Right atrium auricular region (tissue), 2 donors: ENCODE data around the gene NCAPD2.

DNA sequence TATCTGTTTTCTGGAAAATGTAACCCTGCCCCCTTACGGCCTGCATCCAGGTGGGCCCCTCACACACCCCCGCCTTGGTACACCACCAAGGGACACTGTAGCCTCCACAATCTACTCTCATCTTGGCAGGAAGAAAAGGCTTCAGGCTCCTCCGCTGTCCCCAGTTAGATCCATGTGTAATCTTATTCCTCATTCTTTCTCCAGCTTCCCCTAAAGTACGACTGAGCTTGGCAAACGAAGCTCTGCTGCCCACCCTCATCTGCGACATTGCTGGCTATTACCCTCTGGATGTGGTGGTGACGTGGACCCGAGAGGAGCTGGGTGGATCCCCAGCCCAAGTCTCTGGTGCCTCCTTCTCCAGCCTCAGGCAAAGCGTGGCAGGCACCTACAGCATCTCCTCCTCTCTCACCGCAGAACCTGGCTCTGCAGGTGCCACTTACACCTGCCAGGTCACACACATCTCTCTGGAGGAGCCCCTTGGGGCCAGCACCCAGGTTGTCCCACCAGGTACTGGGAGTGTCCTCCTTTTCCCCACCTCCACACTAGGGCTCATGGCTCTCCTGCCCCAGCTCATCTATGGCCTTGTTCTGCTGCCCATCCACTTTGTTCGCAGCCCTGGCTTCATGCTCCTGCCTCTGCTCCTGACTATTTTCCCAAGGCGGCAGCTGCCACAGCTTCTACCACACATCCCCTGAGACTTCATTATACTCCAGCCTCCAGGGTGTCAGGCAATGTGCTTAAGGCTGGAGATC, 6.8 kb downstream of the TAPBPL start:
- PRO-cap = no peak
- RAMPAGE, long total RNA, 2 experiments = no peak in any of the 2 experiments

DNA sequence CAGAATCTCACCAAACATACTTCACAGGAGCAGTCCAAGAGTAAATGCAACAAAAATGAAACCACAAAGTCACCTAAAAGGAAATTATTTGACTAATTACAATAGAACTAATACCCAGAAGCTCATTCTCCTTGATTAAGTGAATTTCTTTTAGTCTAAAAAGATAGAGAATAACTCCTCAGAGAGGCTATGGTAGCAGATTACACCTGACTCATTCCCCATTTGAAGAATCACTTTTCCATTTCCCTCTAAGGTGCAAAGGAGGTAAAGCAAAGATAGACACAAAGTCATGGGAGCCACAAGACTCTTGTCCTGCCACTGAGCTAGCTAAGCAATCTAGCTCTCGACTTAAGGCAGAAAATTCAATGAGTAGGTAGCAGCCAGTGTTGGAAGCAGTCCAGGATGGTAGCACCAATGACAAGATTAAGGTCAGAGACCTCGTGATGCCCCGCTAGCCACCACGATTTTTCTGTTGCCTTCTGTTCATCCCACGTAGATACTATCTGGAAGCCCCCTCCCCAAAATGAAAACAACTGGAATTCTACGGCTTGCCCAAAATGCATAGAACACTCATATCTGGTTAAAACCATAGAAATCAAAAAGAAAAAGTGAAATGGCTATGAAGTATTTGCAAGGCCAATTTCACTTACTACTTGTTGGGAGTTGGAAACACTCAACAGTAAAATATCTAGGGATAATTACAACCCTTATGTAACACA, 1.4 kb downstream of the VAMP1 start:
- PRO-cap = no peak
- RAMPAGE, long total RNA, 2 experiments = no peak in any of the 2 experiments

DNA sequence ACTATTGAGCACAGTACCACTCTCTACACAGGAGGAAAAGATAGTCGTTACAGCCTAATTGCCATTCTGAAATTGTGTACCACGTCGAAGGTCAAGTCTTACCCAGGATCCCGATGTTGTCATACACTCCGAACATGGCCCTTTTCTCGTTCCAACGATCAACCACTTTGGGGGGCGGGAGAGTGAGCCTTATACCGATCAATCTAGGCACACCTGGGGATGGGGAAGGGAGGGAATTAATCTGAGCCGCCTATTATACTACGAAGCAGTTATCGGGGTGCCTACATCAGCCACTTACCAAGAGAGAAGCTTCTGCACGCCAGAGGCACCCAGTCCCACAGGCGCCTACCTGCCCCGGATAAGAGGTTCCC, 317 bp downstream of the MRPL51 start:
- PRO-cap = no peak
- RAMPAGE, long total RNA, 2 experiments = no peak in any of the 2 experiments

DNA sequence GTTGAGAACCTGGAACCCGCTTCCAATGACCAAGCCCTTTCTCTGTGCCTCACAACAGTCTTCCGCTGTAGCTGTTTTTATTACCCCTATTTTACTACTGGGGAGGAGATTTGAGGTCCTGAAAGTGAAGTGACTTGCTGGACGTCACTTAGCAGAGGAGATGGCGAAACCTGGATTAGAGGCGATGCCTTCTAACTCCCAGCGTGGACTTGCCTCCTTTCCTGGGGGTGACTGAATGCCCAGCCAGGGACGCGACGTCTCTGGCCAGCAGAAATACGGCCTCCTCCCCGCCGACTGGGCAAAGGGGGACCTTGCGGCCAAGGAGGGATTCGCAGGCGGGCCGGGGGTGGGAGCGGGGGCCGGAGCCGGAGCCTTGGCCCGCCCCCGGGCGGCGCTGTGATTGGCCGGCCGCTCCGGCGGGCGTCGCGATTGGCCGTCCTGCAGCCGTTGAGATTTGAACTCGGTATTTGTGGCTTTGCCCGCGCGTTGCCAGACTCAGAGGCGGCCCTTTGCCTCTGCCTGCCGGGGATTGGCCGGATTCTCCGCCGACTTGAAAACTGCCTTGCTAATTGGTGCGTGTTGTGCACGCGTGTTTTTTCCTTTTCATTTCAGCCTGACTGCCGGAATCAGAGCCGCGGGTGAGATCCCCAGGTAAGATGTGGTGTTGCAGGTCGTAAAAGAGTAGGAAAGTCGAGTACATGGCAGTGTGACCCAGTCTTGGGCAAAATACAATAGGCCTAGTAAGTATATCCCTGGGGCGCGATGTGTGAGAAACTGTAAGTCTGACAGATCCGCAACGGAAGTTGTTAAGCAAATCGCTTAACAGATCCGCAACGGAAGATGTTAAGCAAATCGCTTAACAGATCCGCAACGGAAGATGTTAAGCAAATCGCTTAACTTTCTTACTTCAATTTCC, at the start of gene NCAPD2:
NCAPD2 (plus strand) TSS at position 599 of the 916 bp plus-strand sequence.
- PRO-cap = bidirectional peak, plus-strand start at position 607 of the sequence, minus-strand start at position 296 of the sequence
- RAMPAGE, long total RNA, 2 experiments = start-site peak on the plus strand in 1 of 2 experiments, centred at position 594 of the sequence, 18 reads per replicate

- PRO-cap = no peak
- RAMPAGE, long total RNA, 2 experiments = no peak in any of the 2 experiments
These were observed 3.8 kb upstream of the GAPDH start for GRCh38 chr12:6530438-6531049.

DNA sequence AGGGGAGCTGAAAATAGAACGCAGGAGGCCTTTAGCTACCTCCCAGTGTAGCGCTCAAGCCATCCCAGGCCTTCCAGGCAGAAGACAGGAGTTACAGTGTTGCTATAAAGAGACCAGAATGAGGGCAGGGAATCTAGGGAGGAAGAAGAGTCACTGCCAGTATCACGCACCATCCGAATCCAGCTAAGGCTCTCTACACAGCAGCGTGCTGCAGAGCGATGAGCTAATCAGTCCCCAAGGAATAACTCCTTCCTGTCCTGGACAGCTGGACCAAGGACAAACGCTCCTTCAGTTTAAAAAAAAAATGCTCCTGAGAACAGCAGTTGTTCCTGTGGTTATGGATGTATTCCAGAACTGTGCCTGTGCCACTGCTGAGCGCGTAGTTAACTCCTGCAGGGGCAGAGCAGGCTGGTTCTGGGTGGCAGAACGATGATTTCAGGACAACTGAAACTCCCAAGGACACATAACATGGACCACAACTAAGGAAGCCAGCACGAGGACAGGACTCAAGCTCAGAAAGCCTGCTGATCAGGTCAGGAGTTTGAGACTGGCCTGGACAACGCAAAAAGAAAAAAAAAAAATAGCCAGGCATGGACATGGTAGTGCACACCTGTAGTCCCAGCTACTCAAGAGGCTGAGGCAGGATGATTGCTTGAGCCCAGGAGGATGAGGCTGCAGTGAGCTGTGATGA, 2.7 kb downstream of the IFFO1 start:
- PRO-cap = bidirectional peak, plus-strand start at position 476 of the sequence, minus-strand start at position 185 of the sequence
- RAMPAGE, long total RNA, 2 experiments = no peak in any of the 2 experiments

DNA sequence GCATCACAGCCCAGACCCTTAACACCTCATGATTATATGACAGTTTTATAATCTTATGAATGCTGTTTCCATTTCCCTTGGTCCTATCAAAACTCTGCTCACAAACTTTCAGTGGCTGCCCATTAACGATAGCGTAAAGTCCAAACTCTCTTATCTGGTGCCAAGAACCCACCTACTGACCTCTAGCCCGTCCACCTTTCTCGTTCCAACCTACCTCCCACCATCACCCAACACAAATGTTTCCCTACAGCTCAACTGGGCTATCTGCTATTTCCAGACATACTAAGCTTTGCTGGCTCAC, 7.5 kb upstream of the NOP2 start:
- PRO-cap = no peak
- RAMPAGE, long total RNA, 2 experiments = no peak in any of the 2 experiments

DNA sequence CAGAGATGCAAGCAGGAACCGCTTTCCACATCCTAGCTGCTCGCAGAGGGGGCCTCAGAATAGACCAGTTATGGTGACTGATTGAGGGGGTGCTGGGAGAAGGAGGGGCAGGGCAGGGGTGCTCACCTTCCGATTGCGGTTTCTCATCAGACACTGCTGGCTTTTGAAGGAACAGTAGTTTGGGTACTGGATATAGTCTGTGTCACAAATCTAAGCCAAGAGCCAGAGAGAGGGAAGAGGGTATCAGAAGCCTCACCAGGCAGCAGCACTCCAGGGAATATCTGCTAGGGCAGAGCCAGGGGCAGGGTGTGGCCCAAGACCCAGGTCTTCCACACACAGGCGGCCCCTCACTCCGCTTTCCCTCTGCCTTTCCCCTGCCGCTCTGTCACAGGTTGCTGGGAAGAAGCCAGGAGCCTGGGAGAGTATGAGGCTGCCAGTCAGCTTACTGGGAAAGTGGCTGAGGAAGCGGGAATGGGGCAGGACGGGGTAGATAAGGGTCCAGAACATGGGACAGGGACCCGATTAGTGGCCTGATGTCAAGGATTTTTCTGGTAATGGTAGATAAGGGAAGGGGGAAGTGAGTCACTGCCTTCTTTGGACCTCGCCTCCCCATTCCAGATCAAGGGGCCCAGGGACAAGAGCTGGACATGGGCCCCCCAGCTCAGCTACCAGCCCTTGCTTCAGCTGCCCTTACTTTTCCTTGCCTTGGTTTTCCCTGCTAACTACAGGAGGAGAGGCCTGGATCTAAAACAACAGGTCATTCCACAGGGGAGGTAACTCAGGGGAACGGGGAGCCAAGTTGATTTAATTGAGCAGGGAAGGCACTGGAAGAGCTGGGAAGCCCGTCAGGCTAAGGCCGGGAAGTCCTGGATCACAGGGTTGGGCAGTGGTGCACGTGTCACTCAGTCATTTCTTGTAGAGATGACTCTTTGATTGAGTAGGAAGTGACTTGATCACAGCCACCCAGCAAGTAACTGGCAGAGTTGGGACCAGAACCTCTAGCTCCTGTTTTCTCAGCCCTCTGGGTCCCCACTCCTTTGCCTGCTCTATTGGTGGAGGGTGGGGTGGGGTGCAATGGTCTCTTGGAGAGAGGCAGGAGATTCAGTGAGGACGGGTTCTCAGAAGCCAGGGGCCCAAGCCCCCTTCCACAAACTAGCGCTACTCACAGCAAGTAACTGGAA, 3.5 kb upstream of the LPAR5 start:
- PRO-cap = no peak
- RAMPAGE, long total RNA, 2 experiments = no peak in any of the 2 experiments

DNA sequence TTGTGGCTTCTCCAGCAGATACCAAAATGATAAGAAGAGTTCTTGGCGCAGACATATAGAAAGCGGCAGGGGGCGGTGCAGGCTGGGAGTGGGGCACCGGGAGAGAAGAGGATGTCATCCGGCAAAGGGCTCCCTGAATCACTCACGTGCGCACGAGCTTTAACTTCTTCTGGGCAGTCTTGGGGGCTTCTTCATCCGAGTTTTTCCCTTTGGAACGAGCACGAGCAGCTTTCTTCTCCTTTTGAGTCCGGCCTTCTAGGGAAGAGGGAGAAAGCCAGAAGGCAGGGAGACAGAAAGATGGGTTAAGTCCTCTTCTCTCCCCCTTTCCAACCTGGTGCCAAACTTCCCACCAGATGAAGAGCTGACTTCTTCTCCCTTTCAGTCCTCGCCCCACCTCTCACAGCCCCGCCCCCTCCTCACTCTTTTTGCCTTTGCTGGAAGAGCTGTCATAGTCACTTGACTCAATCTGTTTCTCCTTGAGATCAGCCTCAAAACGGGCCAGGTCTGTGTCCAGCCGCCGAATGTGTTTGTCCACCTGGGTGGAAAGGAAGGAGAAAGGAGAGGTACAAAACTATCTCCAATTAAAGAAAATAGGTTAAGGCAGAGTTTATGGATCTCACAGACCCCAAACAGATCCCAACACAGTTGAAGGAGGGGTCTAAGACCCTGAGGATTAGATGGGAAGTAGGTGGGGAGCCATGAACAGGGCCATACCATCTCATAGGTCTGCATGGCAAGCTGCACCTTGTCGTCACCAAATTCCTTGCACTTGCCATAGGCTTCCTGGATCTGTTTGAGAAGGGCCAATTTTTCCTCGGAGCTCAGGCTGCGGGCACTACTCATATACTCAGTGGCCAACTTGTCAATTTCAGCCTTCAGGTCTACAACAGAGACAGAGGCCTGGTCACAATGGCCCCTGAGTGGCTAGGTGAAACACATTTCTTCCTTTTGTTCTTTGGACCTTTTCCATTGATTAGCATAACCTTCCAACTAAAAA, 5.6 kb upstream of the ACRBP start:
- PRO-cap = no peak
- RAMPAGE, long total RNA, 2 experiments = no peak in any of the 2 experiments

GRCh38 chr12:6744689-6745421, 8.1 kb downstream of the MLF2 start:
- PRO-cap = no peak
- RAMPAGE, long total RNA, 2 experiments = no peak in any of the 2 experiments

DNA sequence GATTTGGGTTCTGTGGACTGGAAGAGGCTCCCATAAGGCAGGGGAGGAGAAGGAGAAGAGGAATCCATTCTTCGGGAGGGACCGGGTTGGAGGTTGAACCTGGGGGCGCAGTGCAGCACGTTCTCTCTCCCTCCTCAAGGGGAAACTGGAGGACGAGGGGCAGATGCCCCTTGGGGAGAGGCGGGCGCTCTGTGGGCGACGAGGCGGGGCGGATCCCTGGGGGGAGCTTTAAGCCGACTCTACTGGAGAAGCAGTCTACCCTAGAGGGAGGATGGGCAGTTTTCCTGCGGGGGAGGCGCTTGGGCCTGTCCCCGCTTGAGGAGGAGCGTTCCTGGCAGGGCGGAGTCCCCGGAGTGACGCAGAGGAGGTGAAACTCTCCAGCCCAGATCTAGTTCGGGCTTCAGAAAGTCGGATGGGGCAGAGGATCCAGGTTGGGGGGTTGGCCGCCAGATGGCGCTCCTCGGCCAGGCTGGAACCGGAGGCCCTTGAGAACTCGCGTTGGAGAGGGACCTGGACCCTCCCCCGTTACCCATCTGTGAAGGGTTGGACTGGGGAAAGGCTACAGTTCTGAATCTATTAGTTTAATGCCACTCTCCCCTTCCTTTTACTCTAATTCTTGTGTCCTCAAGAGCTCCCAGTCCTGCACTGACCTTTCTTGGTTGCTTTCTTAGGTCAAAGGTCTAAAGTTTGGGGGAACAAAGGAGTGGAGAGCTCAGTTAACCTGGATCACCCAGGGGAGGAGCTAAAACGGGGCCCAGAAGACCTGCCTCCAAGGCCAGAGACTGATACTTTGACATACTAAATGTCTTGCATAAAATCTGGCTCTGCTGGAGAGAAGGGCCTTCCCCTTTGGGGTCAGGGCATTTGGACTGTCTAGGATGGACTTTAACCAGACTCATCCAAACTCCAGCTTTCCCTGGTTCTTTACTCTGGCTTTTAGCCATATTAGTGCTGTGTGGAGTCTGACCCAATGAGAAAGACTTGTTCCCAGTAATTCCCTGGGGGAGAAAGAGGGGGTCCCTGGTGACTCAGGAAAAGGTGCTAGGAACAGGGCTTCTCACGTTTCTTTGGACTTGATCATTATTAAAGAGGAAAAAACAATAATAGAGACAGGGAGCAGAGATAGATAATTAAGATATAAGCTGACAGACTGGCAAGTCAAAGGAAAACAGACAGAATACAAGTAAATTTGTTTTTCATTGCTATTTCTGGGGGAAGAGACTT, 797 bp upstream of the MLF2 start:
- PRO-cap = bidirectional peak, plus-strand start at position 385 of the sequence, minus-strand start at position 147 of the sequence
- RAMPAGE, long total RNA, 2 experiments = no peak in any of the 2 experiments

DNA sequence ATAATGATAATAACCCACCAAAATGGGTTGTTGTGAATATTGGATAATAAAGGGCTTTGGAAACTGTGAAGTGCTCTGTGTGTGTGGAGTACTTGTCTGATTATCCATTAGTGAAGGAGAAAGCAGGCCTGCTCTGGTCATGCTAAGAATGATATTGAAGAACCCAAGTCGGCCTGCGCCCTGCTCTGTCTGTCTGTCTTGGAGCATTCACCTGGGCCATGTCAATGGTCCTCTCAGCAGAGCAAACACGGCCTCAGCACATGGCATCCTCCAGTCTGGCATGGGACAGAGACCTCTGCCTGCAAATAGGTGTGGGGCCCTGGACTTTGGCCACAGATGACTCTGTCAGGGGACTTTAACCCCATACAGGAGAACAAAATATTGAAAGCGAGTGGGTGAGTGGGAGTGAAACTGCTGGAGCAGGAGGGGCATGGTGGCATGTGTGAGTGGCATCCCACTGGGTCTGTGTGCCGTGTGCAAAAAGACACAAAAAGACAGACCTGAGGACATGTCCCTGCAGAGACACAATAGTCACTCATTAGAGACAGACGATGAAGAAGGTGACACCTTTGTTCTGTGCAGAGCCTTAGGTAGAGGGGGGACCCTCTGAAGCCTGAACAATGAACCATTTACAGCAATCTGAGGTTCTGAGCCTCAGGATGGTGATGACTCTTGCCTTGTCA, 7.3 kb downstream of the LAG3 start:
- PRO-cap = no peak
- RAMPAGE, long total RNA, 2 experiments = no peak in any of the 2 experiments

- PRO-cap = bidirectional peak, plus-strand start at chr12:6828802, minus-strand start at chr12:6828810; unidirectional peak, minus-strand start at chr12:6829458
- RAMPAGE, long total RNA, 2 experiments = no peak in any of the 2 experiments
These were observed 737 bp downstream of the P3H3 start for GRCh38 chr12:6828744-6829543.

DNA sequence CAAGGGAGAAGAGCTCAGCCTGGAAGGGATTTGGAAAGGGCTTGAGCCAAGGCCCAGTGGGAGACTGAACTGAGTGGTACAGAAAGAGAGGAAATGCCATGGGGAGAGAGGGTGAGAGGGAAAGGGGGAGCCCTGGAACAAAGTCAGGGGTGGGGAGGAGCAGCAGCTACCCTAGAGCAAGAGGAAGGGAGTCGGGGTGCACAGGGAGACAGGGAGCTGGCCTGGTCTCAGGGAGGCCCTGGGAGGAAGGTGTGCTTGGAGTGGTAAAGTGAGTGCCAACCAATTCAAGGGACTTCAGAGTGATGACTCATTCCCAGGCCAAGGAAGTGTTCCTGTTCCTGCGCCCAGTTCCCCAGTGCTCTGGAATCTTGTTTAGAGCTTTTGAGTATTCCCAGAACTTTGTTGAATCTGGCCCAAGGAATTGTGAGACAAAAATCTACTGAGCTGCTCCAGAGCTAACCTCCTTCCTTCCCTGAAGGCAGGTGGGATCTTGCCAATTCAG, 2.4 kb upstream of the ATN1 start:
- PRO-cap = no peak
- RAMPAGE, long total RNA, 2 experiments = no peak in any of the 2 experiments

- PRO-cap = no peak
- RAMPAGE, long total RNA, 2 experiments = no peak in any of the 2 experiments
These were observed 913 bp upstream of the ATN1 start for GRCh38 chr12:6926922-6927170.

GRCh38 chr12:6950929-6951153, 315 bp upstream of the PTPN6 start:
- PRO-cap = no peak
- RAMPAGE, long total RNA, 2 experiments = no peak in any of the 2 experiments

DNA sequence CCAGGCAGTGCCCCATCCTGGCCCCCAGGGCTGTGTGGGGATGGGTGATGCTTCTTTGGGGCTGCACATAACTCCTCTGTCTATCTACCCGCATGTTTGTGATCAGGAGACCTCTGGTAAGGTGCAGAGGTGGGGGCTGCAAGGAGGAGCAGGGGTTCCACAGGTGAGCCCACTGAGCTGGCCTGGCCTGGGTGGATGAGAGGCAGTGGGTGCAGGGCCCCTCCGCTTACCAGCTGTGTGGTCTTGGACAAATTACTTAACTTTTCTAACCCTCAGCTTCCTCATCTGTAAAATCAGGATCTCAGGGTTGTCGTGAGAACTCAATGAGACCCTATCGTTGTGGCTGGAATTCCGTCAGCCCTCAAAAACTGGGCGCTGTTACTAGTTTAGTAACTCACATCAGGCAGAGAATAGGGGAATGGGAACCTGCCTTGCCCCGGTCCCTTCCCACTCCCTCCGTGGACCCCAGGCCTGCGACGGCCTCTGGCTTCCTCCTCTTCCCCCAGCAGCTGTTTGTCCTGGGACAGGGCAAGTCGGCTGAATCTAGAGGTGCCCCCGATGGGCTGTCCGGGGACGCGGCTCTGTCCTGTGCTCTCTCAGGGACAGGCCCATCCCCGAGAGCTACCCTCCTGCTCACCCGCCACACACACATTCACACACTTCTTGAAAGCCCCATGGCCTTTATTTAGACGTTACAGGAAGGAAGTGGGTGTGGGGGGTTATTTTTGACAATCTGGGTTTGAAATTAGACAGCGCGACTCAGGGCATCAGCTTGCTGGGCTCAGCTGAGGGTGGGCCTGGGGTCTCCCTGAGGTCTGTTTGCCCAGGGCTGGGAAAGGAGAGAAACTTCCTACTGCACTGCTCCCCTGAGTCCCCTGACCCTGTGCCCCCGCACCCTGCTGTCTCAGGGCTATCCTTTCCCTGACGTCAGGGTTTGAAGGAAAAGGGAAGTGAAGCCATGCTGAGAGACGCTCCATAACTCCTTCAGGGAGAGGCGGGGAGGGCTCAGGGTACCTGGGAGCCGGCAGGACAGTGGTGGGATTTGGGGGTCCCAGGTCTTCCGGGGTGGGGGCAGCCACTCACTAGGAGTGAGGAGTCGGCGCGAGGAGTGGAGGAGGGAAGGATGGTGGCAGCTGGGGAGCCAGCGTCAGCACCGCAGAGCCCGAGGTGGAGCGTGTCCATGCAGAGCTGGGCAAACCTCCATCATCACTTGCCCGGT, 7.8 kb downstream of the PTPN6 start:
- PRO-cap = bidirectional peak, plus-strand start at position 748 of the sequence, minus-strand start at position 656 of the sequence; bidirectional peak, plus-strand start at position 976 of the sequence, minus-strand start at position 883 of the sequence
- RAMPAGE, long total RNA, 2 experiments = start-site peak on the plus strand in 1 of 2 experiments, centred at position 747 of the sequence, 8 reads per replicate

GRCh38 chr12:7038001-7038646, 19.8 kb upstream of the LPCAT3 start:
- PRO-cap = no peak
- RAMPAGE, long total RNA, 2 experiments = no peak in any of the 2 experiments

GRCh38 chr12:7093682-7094714, 1.8 kb upstream of the C1R start:
- PRO-cap = no peak
- RAMPAGE, long total RNA, 2 experiments = no peak in any of the 2 experiments

DNA sequence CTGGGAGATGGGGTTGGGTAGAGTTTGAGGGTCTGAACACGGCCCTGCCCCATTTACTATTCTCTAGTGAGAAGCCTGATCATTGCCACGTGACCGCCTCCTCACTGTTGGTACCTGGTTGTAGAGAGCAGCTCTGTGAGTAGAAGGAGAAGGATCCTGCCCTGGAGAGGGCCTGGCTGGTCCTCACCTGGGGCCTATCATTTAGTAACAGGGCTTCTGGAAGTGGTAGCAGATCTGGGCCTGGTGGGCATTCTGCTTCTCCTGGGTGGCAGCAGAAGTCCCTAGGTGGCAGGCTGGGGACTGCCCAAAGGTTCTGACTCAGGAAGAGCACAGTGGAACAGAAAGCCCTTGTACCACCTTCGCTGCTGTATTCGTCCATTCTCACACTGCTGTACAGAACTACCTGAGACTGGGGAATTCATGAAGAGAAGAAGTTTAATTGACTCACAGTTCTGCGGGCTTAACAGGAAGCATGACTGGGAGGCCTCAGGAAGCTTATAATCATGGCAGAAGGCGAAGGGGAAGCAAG, 6.4 kb upstream of the C1RL start:
- PRO-cap = no peak
- RAMPAGE, long total RNA, 2 experiments = no peak in any of the 2 experiments